ENCODE measurements around a stretch of chr7.

DNA sequence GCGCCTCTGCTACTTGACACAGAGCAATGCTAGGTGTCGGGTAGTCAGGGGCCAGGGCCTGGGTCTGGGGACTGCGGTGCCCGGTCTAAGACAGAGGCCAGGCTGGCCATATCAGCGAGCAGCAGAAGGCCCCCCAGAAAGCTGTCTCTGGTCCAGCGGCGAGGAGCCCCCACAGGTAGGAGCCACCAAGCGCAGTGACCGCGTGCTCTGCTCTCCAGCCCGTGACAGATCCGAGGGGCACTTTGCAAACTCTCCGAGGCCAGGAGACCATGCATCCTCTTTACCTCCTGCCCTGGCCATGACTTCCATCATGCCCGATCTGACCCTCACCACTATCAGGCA is 129.6 kb upstream of the FAM20C start:
- PRO-cap: unidirectional peak, plus-strand start at position 249 of the sequence

- PRO-cap: no peak
Observed at GRCh38 chr7:194945-195475, 2.6 kb downstream of the FAM20C start.

GRCh38 chr7:200383-200837 is 8.0 kb downstream of the FAM20C start:
- PRO-cap: no peak

GRCh38 chr7:214923-215290 is 22.5 kb downstream of the FAM20C start:
- PRO-cap: no peak

DNA sequence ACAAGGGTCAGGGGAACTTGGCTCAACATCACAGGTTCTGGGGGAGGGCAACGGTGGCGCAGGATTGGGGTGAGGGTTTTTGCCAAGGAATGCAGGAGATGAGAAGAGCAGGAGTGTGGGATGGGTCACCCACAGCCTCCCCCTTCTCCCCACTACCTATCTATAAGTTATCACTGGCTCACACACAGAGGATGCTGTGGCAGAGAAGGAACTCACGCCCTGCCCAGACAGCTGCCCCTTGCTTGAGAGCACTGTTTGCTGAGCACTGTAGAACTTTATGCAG is 29.5 kb downstream of the FOXL3 start:
- PRO-cap: no peak

DNA sequence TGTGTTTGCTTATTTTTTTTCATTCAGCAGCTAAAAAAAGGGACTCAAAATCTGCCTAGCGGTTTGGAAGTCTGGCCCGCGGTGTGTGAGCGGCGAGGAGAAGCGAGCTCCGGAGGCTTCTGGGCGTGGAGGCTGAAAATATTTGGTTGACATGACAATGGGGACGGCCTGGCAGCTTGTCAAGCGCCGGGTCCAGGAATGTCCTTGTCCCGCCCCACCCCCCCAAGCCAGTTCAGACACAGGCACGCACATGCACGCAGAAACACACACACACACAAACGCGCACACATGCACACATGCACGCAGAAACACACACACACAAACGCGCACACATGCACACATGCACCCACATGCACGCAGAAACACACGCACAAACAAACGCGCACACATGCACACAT is 43.5 kb downstream of the FOXL3 start:
- PRO-cap: unidirectional peak, minus-strand start at position 79 of the sequence

DNA sequence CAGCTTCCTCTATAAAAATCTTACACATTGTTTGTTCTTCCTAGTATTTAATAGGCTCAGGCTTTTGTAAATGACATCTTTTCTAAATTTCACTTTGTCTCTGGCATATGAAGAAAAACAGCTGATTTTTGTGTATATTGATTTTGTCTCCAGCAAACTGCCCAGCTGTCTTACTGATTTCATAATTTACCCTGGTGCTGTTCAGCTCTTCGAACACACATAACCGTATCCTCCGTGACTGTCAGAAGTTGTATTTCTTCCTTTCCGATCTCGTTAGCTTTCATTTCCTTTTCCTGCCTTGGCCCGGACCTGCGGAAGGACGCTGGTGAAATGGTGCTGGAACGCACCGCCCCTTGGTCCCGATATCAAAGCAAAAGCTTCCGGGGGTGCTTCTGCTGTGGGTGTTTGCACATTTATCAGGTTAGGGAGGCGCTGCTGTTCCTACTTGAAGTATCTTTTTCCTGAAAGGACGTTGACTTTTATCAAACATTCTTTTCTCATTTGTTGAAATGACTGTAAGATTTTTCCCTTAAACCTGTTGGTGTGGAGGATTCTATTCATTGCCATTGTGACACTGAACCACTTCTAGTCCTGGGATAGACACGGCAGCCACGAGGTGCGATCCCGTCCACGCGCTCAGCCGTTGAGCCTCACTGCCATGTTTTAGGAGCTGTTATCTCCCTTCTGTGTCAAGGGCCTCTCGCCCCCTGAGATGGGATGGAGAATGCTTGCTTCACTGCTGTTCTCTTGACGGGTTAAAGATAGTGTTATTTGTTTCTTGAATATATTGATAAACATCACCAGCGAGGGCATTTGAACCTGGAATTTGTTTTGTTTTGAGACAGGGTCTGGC is 72.5 kb downstream of the FOXL3 start:
- PRO-cap: no peak

DNA sequence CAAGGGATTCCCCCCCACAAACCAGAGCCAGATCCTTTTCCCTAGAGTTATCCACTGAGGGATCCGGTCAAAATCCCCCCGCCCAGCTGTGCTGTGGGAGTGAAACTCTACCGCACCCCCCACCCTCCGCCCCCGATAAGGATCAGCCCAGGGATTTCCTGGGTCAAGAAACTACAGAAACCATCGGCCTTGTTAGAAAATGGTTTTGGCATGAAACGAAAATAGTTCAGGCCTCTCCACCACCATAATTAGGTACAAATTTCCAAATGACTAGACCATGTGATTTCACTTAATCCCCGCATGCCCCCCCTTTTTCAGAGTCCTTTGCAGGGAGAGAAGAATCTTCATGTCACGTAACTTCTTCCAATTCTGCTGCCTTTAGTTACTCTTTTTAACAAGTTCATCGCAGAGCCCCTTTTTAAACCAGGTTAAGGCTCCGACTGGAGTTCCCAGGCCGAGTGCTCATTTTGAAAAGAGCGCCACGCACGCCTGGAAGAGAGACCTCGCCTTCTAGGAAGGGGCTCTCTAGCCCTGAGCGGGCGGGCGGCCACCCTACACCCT is 3.5 kb downstream of the PDGFA start:
- PRO-cap: no peak

- PRO-cap: bidirectional peak, plus-strand start at chr7:522597, minus-strand start at chr7:522417
Observed at GRCh38 chr7:522224-522696, 2.6 kb upstream of the PDGFA start.

- PRO-cap: unidirectional peak, minus-strand start at chr7:604234; bidirectional peak, plus-strand start at chr7:604655, minus-strand start at chr7:604573
Observed at GRCh38 chr7:604144-605182, 84.8 kb upstream of the PDGFA start.

DNA sequence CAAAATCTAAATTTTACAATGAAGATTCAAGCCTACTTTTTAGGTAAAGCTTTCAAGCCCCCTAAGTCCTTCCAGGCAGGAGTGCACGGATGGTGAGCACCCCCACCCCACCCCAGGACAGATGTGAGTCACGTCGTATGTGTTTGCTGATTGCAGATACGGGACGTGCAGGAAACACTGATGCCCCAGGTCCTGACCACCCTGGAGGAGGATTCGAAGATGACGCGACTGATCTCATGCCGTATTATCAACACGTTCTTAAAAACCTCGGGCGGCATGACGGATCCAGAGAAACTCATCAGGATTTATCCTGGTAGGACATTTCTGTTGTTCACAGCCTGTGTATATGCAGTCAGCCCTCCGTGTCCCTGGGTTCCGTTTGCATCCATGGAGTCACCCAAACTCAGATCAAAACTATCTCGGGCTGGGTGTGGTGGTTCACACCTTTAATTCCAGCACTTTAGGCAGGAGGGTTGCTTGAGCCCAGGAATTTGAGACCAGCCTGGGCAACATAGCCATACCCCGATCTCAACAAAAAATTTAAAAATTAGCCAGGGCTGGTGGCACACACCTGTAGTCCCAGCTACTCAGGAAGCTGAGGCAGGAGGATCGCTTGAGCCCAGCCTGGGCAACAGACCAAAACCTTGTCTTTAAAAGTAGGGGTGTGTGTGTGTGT is 47.9 kb upstream of the PRKAR1B start:
- PRO-cap: no peak

- PRO-cap: bidirectional peak, plus-strand start at chr7:802111, minus-strand start at chr7:802002
Observed at GRCh38 chr7:801852-802993, 30.1 kb upstream of the SUN1 start.

DNA sequence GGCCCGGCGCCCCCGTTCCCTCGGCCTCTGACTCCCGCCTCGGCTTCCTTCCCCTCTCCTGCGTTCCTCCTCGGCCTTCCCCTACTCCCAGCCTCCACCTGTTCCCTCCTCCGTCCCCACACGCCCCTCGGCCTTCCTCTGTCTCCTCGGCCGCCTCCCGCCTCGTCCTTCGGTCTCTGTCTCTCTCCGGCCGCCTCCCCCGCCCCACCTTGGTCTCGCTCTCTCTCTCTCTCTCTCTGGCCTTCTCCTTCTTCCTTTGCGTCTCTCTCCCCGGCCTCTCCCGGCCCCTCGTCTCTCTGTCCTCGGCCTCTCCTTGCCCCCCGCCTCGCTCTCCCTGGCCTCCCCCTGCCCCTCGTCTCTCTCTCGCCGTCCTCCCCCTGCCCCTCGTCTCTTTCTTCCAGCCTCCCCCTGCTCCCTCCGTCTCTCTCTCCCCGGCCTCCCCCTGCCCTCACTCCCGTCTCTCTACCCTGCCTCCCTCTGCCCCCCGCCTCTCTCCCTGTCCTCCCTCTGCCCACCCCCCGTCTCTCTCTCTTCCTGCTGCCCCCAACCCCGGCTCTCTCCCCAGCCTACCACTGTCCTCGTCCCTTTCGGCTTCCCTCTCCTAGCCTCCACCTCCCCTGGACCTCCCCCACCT is 748 bp downstream of the GET4 start:
- PRO-cap: no peak

DNA sequence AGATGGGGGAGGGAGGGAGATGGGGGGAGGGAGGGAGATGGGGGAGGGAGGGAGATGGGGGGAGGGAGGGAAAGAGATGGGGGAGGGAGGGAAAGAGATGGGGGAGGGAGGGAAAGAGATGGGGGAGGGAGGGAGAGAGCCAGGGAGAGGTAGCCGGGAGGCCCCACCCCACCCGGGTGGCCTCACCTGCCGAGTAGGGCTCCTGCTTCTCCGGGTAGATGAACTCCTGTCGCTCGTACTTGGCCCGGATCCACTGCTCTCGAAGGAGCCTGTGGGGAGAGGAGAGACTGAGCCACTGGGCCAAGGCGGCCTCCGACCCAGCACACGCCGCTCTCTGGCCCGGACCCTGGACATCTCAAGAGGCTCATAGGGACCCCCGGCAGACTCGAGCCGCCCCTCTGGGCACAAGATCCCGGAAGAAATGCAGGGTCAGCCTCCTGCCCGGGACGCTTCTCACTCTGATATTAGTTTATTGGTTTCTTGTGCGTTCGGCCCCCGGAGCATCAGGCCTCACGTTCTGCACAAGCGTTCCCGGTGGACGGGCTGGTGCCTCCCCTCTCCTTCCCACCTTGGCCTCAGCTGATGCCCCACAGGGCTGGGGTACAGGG is 34.6 kb downstream of the ADAP1 start:
- PRO-cap: unidirectional peak, plus-strand start at position 236 of the sequence; unidirectional peak, plus-strand start at position 295 of the sequence

GRCh38 chr7:926845-927771 is 27.4 kb downstream of the ADAP1 start:
- PRO-cap: unidirectional peak, minus-strand start at chr7:927533

GRCh38 chr7:928422-929105 is 25.9 kb downstream of the ADAP1 start:
- PRO-cap: bidirectional peak, plus-strand start at chr7:928895, minus-strand start at chr7:928752

DNA sequence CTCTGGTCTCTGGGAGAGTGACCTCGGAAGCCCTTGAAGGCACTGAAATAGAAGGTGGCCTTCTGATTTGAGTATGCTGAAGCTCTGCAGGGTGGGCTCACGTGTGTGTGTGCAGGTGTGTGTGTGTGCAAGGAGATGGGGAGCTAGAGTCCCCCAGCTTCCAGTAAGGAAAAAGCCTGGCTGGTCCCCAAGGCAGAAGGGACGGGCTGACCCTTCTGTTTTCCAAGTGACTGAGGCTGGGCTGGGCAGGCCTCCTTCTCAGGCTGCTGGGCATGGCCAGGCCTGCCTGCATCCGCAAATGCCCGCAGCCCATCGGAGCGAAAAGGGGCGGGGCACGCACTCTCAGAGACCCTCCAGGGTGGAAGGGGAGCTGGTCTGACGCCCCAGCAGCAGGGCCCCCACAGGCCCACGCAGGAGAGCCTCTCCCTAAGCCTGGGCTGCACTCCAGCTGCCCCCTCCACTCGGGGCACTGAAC is 9.5 kb downstream of the ADAP1 start:
- PRO-cap: unidirectional peak, minus-strand start at position 228 of the sequence

DNA sequence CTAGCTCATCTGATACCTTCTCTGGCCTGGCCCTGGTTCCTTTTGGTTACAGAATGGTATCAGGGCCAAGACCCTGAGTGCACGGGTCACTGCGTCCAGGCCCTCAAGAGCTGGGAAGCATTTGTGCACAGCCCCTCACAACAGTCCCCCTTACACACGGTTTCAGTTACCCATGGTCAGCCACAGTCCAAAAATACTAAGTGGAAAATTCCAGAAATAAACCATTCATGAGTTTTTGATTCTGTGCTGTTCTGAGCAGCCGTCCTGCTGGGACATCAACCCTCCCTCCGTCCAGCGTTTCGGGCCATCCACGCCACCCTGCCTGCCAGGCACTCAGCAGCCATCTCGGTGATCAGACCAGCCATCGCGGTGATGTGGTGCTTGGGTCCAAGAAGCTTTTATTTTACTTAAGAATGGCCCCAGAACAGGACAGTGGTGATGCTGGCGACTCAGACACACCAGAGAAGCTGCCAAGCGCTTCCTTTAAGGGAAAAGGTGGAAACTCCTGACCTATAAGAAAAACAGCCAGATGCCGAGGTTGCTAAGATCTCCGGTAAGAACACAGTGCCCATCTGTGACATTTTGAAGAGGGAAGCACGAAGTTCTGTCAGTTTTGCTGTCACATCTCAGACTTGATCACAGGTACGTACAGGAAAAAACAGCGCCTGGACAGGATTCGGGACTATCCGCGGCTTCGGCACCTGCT is 8.6 kb downstream of the COX19 start:
- PRO-cap: no peak

DNA sequence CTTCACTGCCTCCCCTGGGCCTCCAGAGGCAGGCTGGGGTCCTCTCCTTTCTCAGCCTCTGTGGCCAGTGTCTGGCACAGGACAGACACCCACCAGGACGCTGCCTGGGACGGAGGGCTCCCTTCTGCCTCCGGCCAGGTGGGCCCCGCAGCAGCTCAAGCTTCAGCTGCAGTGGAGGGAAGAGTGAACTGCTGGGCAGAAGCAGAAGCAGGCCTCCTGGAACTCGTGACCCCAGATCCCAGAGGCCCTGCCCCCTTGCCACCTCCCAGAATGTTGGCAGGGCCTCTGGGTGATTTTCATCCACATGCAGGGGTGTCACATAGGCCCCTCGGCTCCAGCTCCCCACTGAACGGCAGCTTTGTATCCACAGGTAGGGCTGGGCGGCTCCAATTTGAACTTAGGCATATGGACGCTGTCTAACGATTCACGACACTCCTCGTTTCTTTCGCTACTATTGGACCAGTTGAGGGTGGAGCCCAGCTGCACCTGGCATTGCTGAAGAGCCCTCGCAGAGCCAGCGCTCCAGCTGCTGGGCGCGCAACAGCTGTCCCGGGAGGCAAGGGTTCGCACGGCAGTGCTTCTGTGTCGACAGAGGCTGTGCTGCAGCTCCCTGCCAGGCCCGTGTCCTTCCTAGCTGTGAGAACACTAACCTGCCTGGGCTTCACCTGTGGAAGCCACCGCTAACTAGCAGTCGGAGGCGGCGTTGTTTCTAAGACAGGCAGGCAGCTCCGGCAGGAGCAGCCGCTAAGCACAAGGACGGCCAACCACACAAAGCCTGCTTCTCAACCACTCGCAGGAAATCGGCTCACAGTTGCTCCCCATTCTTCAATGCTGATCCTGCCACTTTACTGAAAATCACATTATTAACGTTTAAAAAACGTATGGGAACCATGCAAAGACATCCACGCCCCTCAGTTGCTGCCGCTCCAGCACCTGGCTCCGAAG is 18.3 kb upstream of the GPR146 start:
- PRO-cap: no peak

GRCh38 chr7:1027012-1028008 is 17.0 kb upstream of the GPR146 start:
- PRO-cap: bidirectional peak, plus-strand start at chr7:1027525, minus-strand start at chr7:1027530

Data from gallbladder (tissue), 1 donor.